Fallopian tube (tissue), 1 donor: ENCODE measurements around the genes TRAF7, MLST8, CEMP1 and KCTD5.

- PRO-cap, result no peak
These were observed 15.7 kb upstream of the IGFALS start for GRCh38 chr16:1809088-1809723.

DNA sequence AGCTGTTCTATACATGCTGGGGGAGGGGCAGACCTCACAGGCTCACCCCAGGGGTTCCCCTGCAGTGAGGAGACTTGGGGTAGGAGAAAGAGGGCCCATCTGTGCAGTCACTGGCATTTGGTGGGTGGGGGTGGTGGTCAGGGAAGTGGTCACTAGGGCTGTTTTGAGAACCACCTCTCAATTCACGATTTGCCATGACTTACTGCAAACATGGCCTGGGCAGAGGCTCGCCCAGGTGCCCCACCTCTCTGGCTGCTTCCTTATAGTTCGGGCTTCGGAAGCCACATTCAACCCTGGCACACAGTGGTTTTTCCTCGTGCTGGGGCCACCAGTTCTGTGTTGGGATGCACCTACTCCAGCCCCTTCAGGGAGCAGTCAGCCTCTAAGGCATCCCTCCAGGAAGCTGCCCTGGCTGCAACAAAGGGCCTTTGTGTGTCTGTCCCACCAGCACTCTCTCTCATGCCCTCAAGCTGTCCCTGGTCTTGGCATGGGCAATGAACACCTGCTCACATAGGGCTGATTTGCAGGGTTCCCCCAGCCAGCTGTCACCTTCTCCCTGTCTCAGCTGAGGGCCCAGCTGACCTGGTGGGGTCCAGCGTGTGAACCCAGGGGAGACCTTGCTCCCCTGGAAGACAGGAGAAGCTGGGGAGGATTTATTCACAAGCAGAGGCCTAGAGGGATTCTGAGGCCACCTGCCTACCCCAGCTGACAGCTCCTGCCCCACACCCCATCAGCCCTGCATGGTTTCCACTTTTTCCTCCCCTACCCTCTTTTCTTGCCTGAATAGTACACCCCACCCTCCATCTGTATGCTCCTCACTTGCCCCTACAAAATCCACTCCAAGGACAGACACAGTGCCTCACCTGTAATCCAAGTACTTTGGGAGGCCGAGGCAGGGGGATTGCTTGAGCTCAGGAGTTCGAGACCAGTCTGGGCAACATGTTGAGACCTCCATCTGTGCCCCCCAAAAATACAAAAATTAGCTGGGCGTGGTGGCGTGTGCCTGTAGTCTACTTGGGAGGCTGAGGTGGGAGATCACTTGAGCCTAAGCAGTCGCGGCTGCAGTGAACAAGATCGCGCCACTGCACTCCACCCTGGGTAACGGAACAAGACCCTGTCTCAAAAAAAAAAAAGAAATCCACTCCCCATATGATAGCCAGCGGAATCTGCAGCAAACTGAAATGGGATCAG lies 923 bp upstream of the NOXO1 start:
- PRO-cap, result no peak

DNA sequence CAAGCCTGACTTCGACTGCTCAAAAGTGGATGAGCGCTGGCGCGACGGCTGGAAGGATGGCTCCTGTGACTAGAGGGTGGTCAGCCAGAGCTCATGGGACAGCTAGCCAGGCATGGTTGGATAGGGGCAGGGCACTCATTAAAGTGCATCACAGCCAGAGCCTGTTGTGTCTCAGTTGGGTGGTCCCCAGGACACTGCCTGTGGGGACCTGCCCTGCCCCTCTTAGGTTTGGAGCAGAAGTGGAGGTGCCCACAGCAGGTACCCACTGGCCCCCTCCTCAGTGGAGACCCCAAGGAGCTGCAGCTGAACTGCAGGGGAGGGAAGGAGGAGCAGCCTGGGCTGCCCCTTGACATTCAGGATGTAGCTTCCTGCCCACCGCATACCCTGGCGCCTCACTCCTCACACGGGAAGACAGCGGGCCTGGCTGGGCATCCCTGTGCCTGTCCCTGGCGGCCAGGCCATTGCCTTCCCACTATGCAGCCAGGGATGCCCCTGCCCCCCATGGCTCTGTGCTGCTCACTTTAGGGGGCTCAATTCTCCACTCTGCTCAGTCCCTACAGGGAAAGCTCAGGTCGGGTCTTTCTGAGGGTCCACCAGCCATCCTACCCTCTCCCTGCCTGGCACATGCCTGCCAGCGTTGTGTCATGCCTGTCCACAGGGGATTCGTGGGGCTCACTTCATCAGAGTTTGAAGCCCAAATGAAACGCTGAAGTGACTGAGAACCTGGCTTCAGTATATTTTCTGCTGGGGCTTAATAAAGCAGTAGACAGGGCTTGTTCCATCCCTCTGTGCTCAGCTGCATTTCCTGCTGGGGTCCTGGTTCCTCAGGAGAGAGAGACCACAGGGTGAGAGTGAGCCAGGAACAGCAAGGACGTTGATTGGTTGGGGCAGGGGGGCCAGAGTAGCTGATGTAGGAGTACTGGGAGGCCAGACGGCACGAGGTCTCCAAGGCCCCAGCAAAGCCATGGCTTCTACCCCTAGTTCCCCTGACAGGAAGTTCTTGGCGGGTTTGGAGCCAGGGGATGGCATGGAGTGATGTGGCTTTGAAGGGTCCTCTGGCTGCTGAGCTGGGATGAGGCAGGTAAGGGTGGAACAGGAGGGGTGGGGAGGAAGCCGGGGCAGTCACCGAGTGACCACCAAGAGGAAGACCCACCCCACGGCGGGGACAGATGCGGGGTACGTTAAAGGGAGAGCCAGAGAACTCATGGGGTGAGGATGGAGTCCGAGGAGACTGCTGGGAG lies 2.4 kb downstream of the GFER start:
- PRO-cap, result unidirectional peak, plus-strand start at position 413 of the sequence

DNA sequence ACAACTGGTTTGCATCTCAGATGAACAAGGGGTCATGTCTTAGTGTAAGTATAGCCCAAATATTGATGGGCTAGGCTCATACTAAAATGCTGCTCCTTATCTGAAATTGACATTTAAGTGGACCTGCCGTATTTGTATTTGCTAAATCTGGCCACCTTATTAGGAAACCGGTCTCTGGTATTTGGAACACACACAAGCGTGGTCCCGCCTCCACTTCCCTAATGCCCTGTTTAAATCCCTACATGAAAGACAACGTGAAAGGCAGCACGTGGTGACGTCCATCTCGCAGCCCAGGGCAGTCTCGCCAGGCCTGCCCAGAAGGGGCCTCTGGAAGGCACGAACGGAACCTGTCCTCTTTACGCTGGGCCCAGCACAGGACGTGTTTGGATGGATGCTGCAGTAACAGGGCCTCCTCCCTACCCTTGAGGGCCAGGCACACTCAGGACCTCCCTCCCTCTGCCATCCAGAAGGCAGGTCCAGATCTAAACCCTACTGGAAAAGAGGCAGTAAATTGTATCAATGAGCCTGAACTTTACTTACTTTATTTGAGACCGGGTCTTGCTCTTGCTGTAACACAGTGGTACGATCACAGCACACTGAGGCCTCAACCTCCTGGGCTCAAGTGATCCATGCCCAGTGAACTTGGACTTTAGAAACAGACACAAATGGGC lies 9.4 kb upstream of the NPW start:
- PRO-cap, result no peak

DNA sequence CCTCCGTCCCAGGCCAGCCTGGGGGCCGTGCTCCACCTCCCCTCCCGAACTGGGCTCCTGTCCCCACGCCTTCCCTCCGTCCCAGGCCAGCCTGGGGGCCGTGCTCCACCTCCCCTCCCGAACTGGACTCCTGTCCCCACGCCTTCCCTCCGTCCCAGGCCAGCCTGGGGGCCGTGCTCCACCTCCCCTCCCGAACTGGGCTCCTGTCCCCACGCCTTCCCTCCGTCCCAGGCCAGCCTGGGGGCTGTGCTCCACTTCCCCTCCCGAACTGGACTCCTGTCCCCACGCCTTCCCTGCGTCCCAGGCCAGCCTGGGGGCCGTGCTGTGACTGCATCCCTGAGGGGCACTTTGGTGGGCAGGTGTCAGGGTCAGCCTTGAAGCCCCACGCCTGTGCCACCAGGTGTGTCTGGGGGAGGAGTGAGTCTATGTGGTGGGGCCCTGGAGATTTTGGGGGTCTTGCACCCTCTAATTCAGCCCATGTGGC lies 7.9 kb downstream of the NHERF2 start:
- PRO-cap, result no peak

- PRO-cap, result no peak
These were observed 42.3 kb downstream of the TSC2 start for GRCh38 chr16:2090063-2090543.

DNA sequence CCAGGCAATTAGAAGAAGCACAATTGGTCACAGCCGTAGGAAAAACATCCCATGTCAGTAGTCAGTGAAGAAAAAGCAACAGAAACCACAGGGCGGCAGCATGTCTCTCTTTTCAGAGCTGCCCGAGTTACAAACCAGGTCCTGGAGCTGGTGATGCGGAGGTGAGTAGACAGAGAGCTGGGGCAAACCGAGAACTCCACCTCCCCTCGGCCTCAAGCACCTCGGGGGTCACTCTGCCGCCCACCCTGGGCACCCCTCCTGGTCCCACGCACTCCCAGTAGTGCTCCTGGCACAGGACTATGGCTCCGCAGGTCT lies 14.3 kb downstream of the PKD1 start:
- PRO-cap, result no peak

DNA sequence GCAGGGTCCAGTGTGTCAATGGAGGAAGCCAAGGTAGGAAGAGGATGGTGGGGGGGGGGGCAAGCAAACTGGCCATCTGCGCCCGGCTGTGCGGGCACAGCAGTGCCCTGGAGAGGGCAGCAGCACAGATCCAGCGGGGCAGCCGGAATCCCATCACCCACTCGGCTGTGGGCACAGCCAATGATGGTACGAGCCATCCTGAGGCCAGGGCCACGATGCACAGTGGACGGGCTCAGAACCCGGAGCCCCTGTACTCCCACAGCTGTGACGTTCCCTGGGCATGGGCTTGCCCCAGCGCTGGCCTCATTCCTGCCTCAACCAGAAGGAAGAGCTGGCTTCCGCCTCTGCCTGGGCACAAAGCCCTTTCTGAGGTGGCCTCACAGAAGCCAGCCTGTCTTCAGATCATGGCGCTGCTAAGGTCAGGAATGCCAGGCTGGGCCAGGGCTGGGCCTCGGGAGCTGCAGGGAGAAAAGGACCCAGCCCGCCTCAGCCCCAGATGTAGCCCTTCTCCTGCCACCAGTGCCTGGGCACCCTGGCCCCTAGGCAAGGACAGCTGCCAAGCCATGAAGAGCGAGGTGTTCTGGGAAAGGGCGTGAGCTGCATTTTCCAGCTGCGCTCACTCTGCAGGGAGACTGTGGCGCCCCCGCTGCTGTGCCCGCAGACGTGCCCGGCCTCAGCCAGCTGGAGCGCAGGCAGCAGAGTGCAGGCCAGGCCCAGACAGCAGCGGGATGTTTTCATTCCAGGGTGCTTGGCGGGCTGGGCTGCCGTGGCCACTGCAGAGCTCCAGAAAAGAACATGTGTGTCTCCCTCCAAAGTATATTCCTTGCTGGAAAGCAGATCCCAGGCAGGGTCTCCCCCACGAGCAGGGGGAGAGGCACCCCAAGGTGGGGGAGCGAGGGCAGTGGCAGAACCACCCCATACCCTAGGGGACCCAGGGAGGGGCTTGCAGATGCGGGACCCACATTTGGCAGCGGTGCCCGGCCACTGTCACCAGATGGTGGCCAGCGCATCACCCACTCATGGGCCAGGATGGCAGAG lies 9.4 kb downstream of the PKD1 start:
- PRO-cap, result no peak

DNA sequence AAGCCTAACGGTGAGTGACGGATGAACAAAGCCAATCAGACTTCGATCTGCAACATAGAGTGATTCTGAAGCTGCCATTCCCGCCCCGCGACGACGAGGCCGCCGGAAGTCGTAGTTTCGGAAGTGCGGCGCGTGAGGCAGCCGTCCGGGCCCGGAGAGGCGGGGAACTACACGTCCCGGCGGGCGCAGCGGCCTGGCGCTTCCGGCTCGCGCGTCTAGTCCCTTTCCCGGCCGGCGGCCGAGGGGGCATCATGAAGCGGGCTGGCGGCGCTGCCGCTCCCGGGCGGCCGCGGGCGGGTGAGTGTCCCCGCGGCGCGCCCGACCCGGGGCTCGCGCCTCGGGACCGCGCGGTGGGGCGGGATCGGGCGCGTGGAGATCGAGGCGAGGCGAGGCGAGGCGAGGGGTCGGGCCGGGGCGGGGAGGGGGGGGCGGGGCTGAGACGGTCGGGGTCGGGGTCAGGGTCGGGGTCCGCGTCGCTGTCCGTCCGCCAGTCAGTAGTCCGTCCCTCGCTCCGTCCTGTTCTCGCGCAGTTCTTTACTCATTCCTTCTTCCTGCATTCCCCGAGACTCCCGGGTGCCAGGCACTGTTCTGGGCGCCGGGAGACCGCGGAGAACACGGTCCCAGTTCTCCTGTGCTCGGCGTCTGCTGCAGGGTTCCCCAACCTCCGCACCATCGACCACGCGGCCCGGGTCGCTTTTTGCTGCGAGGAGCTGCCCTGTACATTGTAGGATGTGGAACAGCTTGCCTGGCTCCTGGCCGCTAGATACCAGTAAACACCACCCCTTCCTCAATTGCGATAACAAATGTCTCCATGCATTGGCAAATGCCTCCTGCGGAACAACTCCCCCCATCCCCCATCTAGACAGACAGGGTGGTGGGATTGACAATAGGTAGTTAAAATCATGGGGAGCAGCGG lies at the start of gene TRAF7:
Gene TRAF7, plus strand, starts transcription at position 221 of the 916 bp plus-strand sequence.
- PRO-cap, result bidirectional peak, plus-strand start at position 249 of the sequence, minus-strand start outside the sequence; bidirectional peak, plus-strand start at position 583 of the sequence, minus-strand start at position 531 of the sequence

- PRO-cap, result unidirectional peak, plus-strand start at chr16:2205242; bidirectional peak, plus-strand start at chr16:2205477, minus-strand start at chr16:2205324
These were observed at the start of gene MLST8 for GRCh38 chr16:2205057-2205537. MLST8 (plus strand) TSS chr16:2205454.

GRCh38 chr16:2207305-2207822 lies 2.1 kb downstream of the MLST8 start:
- PRO-cap, result no peak

- PRO-cap, result no peak
These were observed 7.1 kb downstream of the ECI1 start for GRCh38 chr16:2244295-2244671.

DNA sequence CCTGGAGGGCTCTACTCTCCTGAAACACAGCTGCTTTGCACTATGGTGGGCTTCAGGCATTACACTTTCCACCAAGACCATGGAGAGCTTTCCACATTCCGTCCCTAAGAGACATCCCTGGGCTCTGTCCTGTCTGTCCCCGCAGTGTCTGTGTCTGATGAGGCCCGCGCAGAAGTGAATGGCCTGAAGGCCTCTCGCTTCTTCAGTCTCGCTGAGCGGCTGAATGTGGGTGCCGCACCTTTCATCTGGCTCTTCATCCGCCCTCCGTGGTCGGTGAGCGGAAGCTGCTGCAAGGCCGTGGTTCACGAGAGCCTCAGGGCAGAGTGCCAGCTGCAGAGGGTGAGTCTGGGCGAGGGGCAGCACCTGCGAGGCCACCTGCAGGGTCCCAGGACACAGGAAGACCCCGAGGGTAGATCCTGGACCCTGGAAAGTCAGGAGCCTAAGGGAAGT lies 7.8 kb downstream of the CCNF start:
- PRO-cap, result no peak

- PRO-cap, result no peak
These were observed 1.8 kb downstream of the TBC1D24 start for GRCh38 chr16:2476834-2477051.

- PRO-cap, result unidirectional peak, minus-strand start at chr16:2515298; unidirectional peak, minus-strand start at chr16:2515538
These were observed 1.6 kb downstream of the ATP6V0C start for GRCh38 chr16:2515148-2516051.

DNA sequence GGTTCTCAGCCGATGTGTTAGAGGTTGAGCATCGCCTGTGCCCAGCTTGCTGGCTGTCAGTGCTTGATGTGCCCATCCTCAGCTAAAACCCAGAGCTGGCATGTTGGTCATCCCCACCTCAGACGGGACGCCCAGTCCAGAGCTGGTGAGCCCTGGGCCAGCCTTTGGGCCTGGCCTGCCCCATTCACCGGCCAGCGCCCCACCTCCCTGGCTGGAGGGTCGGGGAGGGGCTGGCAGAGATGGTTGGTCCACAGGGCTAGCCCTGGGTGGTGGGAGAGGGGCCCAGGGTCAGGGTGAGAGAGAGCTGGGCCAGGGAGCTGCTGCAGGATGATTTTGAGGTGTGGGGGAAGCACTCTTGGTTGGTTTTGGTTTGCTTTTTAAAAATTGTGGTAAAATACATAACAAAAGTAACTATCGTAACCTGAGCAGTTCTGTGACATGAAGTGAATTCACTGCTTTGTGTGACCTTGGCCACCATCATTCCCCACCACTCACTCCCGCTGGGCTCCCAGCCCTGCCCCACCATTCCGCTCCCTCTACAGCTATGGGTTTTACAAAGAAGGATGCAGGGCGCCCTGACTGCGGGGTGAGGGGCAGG lies at the start of gene CEMP1:
Gene CEMP1, minus strand, starts transcription at position 411 of the 598 bp plus-strand sequence.
- PRO-cap, result no peak

- PRO-cap, result no peak
These were observed 13.6 kb downstream of the PDPK1 start for GRCh38 chr16:2551336-2551827.

- PRO-cap, result bidirectional peak, plus-strand start at chr16:2682524, minus-strand start at chr16:2682398
These were observed at the start of gene KCTD5 for GRCh38 chr16:2682465-2683270. KCTD5 (plus strand) TSS chr16:2682523.

DNA sequence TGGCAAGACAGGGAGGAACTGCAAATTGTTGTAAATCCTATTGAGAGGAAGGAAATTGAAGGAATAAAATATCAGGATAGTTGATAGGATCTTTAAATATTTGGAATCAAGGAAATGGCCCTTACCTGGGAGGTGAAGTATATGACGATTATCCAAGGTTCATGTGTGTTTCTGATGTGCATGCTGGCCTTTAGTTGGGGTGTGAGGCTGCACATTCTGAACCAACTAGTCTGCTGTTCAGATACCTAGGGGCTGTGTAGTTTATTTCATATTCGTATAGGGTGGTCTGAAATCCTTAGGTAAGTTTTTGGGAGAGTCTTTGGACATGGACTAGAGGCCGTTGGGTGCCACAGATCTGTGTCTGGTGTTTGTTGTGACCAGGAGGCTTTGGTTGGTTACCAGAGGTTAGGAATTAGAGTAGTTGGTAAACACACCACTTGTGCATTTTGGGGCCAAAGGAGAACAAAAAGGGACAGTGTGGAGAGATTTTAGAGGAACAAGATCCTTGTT lies 3.1 kb downstream of the SRRM2 start:
- PRO-cap, result unidirectional peak, minus-strand start at position 363 of the sequence

GRCh38 chr16:2758388-2758738 lies 5.9 kb downstream of the SRRM2 start:
- PRO-cap, result no peak